Iris pigment epithelial cell (primary cell): ENCODE results near the genes TRIP6, COL26A1 and MYL10.

- RRBS = 6% methylated on average over 5 of the region's 26 CpGs
Observed at GRCh38 chr7:100706819-100707317, 947 bp downstream of the POP7 start.

- RRBS = no CpG with 5 or more reads among the region's 11 CpGs
Observed at GRCh38 chr7:100722461-100722958, 2.2 kb downstream of the EPO start.

GRCh38 chr7:100812619-100813276 is 14.6 kb downstream of the EPHB4 start:
- RRBS = 99% methylated on average over 5 of the region's 29 CpGs

DNA sequence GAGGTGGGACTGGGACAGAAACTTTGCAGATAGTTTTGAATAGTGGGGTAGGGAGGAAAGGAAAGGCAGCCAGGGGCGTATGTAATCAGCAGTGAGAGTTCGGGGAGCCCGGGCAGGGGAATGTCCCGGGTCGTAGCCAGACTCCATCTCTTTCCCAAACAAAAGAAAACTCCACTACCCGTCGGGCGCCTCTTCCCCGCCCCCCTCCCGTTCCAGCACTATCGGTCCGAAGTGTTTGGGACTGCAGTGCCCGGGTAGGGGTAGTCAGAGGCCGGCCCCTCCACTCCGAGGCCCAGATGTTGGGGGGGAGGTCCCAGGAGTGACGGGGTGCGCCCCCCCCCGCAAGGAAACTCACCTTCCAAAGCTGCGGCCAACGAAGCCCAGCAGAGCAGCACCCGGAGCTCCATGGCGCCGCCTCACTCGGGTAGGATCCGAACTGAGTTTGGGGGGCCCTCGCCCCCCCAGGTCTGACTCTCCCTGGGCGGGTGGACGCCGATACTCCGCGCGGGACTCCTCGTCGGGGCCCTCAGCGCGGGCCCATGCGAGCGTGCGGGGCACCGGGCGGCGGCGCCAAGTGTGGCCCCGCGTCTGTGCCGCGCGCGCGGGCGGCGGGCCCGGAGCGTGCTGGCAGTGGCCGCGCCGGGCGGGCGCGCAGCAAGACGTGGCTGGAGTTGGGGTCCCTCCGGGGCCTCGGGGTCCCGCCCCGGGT is 545 bp downstream of the EPHB4 start:
- RRBS = 2% methylated on average over 20 of the region's 65 CpGs

DNA sequence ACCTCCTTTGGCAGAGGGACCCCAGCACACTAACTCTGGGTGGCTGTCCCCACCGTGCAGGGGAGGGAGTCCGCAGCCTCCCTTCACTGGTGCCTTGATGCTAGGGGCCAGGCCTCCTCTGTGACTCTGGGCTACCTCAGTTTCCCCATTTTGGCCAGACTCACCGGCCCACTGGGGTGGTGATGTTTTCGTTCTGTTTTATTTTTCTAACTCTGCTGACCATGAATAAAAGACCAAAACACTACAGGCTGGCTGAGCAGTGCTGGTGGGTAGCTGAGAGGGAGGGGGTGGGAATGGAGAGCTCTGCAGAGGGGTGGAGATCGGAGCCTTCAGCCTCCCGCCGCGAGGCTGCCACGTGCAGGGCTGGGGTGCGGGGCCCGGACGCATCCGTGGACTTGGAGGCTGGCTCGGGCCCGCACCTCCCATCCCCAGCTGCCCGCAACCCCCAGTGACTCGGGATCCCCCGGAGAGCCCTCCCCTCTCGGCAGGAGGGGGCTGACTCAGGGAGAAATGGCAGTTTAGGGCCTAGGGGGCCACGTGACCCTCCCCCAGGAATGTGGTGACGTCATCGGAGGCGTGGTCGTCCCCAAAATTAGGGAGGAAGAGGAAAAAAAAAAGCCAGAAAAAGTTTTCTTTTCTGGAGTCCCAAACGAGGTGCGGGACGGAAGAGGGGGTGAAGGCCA is at the start of gene TRIP6:
TSS of gene TRIP6 (plus strand) at position 621 of the 683 bp plus-strand sequence.
- RRBS = 3% methylated on average over 7 of the region's 27 CpGs

- RRBS = no CpG with 5 or more reads among the region's 25 CpGs
Observed at GRCh38 chr7:100883545-100884719, 5.6 kb downstream of the UFSP1 start.

- RRBS = no CpG with 5 or more reads among the region's 35 CpGs
Observed at GRCh38 chr7:100891111-100892102, 1.9 kb upstream of the UFSP1 start.

GRCh38 chr7:100951109-100952256 is 2.1 kb downstream of the MUC3A start:
- RRBS = no CpG with 5 or more reads among the region's 24 CpGs

- RRBS = no CpG with 5 or more reads among the region's 10 CpGs
Observed at GRCh38 chr7:101096904-101097762, 11.9 kb downstream of the TRIM56 start.

DNA sequence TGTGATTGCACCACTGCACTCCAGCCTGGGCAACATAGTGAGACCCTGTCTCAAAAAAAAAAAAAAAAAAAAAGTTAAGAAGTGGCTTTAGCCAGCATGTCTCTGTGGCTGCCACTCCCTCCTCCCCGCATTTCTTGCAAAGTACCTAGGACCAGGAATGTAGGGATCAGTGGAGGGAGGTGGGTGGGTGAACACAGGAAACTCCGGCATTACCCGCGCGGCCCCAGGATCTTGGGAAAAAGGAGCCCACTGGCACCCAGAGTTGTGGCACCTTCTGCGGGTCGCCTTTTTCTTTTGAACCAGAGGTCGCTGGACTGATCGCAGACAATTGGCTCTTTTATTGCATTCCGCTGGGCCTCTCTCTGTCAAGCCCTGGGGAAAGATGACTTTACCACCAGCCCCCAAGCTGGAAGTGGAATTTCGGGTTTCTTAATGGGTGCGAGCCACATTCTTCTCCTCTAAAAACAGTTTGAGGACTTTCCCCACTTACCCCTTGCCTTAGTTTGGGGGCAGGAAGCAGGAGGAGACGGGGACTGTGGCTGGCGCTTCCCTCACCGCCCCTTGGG is 3.4 kb downstream of the VGF start:
- RRBS = no CpG with 5 or more reads among the region's 15 CpGs

GRCh38 chr7:101182647-101183015 is 2.5 kb upstream of the NAT16 start:
- RRBS = no CpG with 5 or more reads among the region's 6 CpGs

GRCh38 chr7:101362626-101363342 is at the start of gene COL26A1:
Gene COL26A1, plus strand, starts transcription at chr7:101362875.
- RRBS = 3% methylated on average over 42 of the region's 75 CpGs

GRCh38 chr7:101386511-101387178 is 24.0 kb downstream of the COL26A1 start:
- RRBS = 7% methylated on average over 4 of the region's 20 CpGs

- RRBS = no CpG with 5 or more reads among the region's 7 CpGs
Observed at GRCh38 chr7:101629198-101629525, at the start of gene MYL10. Gene MYL10, minus strand, starts transcription at chr7:101629296.

- RRBS = 0% methylated on average over 1 of the region's 10 CpGs
Observed at GRCh38 chr7:101691824-101692310, 62.8 kb upstream of the MYL10 start.

DNA sequence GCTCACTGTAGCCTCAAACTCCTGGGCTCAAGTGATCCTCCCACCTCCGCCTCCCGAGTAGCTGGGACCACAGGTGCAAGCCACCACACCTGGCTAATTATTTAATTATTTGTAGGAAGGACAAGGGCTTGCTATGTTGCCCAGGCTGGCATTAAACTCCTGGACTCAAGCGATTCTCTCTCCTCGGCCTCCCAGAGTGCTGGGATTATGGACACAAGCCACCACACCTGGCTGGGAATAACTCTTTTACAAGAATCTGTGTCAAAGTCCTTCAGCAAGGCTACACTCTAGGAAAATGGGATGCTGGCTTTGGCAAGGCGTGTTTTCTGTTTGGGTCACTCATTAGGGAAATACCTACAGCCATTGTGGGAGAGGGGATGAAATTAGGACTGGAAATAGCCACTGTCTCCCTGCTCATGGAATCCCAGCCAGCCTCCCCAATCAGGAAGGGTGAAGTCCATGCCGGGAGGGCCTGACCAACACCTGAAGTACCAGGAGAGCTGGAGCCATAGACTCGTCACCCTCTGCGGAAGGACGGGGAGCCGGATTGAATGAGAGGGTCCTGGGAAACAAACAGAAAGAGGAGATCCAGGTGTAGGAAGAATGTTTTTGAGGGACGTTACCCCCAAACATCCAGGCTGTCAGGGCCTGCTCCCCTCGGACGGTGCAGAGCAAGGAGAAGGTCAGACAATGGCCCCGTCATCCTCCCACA is 72.2 kb upstream of the MYL10 start:
- RRBS = 92% methylated on average over 5 of the region's 14 CpGs

DNA sequence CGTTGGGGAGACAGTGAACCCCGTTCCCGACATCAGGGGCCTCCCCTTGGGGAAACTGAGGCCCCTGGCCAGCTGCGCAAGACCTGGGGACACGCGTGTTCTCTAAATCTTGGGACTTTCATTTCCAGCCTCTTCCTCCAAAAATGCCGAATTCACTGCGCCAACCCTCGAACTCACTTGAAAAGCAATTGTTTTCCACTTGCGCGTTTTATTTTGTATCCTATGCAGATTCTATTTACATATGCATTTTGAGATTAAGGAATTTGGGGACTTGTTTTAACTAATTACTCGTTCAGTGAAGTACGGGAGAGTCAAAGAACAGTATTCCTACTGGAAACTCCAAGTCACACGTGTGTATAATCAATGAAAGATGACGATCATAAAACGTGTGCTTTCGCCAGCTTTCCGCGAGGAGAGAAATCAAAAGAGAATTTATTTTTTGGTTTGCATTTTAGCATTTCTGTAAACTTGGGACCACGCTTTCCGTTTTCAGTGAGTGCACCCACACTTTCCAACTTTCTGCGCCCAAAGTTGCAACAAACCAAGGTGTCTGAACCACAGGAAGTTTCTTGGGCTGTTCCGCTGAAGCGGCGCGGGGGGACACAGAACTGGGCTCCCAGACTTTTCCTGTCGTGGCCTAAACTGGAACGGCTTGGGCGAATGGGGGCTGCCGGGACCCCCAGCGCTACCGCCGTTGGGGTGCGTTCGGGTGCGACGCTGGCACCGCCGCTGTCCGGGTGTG is 2.8 kb upstream of the CUX1 start:
- RRBS = 2% methylated on average over 11 of the region's 40 CpGs

GRCh38 chr7:101857561-101857680 is 40.0 kb downstream of the CUX1 start:
- RRBS = no CpG with 5 or more reads among the region's 3 CpGs

DNA sequence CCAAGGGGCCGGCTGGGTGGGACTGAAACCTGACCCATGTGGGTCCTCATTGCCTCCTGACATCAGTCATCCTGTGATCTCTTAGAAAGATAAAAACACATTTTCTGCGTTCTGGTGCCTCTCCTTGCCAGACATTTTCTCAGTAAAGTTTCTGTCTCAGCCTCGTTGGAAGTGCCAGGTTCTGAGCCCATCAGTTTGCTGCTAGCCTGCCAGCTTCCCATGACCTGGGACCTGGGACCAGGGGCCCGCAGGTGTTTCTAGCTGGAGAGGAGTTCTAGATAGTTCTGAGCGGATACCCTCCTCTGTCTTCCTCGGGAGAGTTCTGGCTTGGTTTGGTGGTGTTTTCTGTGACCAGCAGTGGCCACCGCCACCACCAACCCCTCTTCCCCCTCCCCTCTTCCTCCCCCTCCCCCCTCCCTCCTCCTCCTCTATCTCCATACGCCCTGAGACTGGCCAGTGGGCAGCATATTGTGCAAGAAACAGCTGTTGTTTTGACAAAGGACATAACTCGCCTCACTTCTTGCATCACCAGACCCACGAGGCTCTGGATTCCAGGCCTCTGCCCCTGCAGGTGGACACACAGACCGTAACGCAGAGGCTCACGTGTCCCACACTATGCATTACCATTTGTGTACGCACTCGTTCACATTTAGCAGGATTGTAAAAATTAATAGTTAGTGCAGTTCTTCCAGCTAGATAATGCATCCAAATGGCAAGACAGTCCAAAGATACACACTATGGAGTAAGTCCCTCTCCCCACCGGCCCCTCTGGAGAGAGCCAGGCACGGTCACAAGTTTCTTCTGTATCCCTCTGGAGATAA is 94.6 kb downstream of the CUX1 start:
- RRBS = no CpG with 5 or more reads among the region's 17 CpGs

DNA sequence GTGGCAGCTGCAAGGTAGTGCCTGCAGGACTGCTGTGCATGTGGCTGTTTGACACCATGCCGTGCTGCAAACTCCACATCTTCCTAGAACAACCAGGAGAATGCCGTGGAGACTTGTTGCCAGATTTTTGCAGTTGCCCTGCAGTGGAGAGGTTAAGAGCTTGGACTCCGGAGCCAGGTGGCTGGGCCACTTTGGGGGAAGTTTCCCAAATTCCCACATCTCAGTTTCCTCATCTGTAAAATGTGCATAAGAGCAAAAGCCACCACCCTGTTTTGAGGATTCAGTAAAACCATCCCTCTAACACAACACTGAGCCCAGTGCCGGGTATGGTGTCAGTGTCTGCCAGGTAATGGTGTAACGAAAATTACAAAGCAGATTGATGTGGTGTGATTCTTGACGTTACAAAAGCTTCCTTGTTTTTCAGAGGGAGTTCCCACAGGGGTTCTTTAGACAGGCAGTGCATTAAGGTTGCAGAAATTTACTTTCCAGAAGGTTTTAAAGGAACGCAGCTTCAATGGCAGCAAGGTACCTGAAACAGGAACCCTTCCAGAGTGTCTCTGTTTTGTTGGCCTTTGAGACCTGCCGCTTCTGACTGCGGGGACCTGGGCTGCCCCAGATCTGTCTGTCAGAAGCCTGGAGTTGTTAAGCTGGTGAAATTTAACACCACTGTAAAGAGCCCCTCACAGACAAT is 168.2 kb downstream of the CUX1 start:
- RRBS = no CpG with 5 or more reads among the region's 9 CpGs